Aorta (tissue), 1 donor: ENCODE measurements around a stretch of chr9.

GRCh38 chr9:22088663-22089040 lies 79.5 kb upstream of the CDKN2B start:
- PRO-cap = no peak

- PRO-cap = no peak
Observed at GRCh38 chr9:23464032-23464396, 362.0 kb downstream of the ELAVL2 start.

GRCh38 chr9:23621825-23622388 lies 204.1 kb downstream of the ELAVL2 start:
- PRO-cap = no peak

GRCh38 chr9:23822237-23823241 lies 3.5 kb downstream of the ELAVL2 start:
- PRO-cap = no peak

- PRO-cap = no peak
Observed at GRCh38 chr9:23850048-23850913, 24.2 kb upstream of the ELAVL2 start.

GRCh38 chr9:25607580-25608022 lies 70.6 kb downstream of the TUSC1 start:
- PRO-cap = no peak

DNA sequence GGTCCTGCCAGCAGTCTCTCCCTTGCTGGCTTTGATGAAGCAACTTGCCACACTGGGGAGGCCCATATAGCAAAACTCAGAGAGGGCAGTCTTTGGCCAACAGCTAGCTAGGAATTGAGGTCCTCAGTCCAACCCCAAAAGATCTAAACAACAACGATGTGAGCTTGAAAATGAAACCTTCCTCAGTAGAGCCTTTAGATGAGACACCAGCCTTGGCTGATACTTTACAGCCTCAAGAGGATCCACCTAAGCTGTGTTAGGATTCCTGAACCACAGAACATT lies 8.6 kb upstream of the CAAP1 start:
- PRO-cap = no peak

GRCh38 chr9:26949370-26949985 lies 2.4 kb upstream of the PLAA start:
- PRO-cap = no peak

GRCh38 chr9:26955145-26955798 lies 940 bp upstream of the IFT74 start:
- PRO-cap = no peak

DNA sequence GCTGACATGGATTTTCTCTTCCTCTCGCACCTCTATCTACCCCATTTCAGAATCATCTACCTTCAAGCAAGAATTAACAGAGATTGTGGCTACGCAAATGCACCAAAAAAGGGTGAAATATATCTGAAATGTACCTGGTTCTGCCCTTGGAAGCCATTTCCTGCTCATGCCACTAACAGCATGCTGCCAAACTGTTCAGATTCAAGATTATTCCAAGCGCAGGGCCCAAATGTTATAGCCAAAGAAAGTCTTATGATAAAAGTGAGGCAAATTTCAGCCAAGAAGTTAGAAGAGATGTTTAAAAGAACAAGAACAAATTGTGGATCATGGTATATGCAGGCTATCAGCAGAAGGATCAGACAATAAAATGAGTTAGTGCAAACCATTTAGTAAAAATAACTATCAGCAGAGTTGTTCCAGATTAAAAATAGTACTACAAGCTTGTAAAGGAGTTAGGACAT lies 1.9 kb downstream of the IFNK start:
- PRO-cap = no peak

DNA sequence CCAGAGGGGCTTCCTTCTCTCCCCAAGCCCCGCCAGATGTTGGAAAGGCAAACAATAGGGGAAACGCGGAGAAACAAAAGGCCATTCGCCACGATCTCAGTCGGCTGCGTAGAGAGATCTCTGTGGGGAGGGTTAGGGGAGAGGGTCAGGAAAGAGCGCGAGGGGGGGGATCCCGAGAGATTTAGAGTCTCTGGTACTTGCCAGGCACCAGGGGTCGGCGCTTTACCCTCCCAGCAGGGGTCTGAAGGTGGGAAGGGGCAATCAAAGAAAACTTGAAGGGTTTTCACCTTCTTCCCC lies 1.0 kb downstream of the MOB3B start:
- PRO-cap = no peak

DNA sequence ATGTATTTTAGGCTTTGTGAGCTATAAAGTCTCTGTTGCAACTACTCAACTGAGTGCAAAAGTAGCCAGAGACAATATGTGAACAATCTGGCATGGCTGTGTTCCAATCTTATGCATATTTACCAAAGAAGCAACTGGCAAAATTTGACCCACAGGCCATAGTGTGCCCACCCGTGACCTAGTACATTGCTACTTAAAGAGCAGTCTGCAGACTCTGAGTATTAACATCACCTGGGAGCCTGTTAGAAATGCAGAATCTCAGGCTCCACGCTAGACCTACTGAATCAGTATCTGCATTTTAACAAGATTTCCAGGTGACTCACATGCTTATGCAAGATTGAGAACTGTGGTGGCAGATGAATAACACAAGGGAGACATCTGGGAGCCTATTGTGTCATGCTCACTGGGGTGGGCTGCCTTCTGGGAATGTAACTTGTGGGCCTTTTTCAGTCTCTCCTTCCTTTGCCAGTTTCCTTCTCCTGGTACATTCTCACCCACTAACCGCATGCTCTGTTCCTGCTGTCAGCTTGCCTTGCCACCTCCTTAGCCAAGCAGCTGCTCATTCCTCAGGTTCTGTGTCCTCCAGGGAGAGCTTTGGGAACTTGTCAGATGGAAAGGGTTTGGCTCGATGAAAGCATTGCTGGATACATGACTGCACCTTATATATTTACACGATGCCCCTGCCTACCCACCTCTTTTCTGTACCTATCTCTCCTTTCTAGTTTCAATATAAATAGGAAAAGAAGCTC lies 176.5 kb upstream of the C9orf72 start:
- PRO-cap = no peak

DNA sequence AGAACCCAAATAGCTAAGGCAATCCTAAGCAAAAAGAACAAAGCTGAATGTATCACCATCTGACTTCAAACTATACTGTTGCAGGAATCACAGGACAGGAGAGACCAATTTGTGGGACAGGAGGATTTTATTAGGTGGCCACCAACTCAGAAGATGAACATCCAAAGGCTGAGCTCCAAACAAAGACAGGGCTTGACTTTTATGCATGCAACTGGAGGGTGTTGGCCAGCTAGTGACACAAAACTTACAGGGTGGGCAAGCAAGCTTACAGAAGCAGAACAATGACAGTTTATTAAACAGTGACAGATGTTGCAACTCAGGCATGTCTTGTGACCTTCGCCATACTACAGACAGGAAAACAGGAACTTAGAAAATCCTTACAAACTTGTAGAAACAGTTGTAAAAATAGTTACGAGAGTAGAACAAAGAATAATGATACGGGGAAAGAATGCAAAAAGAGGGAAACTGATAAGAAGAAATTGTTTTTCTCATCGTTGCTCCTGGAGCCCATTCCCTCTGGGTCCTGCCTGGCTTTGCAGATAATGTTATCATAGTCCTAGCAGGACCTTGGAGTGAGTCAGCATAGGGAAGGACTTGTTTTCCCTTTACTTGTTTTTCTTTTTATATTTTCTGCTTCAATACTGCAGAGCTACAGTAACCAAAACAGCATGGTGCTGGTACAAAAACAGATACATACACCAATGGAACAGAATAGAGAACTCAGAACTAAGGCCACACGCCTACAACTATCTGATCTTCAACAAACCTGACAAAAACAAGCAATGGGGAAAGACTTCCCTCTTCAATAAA lies 1088.0 kb upstream of the LINGO2 start:
- PRO-cap = no peak

- PRO-cap = no peak
Observed at GRCh38 chr9:30574883-30575327, 1361.5 kb upstream of the LINGO2 start.

DNA sequence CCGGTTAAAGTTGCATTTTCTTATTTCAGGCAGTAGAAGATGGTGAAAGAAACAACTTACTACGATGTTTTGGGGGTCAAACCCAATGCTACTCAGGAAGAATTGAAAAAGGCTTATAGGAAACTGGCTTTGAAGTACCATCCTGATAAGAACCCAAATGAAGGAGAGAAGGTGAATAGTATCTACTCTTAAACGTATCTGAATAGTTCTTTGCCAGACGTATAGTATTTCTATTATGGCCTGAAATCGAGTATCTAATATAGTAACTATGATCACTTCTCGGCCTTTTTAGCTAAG lies 1.3 kb downstream of the DNAJA1 start:
- PRO-cap = no peak

GRCh38 chr9:33106966-33107386 lies 30.5 kb upstream of the SMU1 start:
- PRO-cap = no peak

DNA sequence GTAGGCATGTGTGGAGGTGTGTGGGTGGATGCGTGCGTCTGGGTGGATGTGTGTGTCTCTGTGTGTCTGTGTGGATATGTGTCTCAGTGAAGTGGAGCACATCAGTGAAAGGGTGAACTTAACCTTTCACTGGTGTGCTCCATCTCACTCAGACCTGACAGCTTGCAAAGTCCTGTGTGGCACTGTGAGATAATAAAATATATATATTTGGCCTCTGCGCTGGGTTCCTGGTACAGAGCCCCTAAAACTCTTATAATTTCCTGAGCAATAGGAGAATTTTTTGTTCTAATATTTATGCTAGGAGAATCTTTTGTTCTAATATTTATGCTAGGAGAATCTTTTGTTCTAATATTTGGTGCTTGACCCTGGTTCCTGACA lies 32.1 kb upstream of the SMU1 start:
- PRO-cap = no peak

GRCh38 chr9:33111813-33112578 lies 35.5 kb upstream of the SMU1 start:
- PRO-cap = no peak

DNA sequence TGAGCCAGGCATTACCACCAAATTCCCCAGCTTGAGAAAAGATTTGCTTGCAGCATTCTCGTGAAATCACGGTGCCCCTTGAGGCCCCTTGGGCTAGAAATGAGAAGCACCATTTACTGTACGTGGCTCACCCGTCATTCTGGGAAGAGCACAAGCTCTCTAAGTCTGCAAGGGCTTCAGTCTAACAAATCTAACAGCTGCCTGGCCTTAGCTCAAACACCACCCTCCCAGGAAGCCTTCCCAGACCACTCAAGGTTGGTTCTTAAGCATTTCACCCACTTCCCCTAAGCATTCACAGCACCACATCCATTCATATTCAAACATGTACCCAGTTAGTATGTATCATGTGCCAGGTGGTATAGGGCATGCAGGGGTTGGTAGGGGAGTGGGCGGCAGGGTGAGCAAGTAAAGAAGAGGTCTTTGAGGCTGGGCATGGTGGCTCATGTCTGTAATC lies 26.3 kb downstream of the B4GALT1 start:
- PRO-cap = no peak

DNA sequence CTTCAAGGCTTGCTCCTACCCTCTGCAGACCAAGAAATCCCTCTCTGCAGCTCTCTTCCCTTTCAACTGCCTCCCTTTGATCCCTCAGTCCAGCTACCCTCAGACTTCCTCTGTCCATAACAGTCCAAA lies 9.0 kb downstream of the B4GALT1 start:
- PRO-cap = no peak